Skeletal muscle satellite cell (primary cell): ENCODE measurements around a stretch of chr7.

DNA sequence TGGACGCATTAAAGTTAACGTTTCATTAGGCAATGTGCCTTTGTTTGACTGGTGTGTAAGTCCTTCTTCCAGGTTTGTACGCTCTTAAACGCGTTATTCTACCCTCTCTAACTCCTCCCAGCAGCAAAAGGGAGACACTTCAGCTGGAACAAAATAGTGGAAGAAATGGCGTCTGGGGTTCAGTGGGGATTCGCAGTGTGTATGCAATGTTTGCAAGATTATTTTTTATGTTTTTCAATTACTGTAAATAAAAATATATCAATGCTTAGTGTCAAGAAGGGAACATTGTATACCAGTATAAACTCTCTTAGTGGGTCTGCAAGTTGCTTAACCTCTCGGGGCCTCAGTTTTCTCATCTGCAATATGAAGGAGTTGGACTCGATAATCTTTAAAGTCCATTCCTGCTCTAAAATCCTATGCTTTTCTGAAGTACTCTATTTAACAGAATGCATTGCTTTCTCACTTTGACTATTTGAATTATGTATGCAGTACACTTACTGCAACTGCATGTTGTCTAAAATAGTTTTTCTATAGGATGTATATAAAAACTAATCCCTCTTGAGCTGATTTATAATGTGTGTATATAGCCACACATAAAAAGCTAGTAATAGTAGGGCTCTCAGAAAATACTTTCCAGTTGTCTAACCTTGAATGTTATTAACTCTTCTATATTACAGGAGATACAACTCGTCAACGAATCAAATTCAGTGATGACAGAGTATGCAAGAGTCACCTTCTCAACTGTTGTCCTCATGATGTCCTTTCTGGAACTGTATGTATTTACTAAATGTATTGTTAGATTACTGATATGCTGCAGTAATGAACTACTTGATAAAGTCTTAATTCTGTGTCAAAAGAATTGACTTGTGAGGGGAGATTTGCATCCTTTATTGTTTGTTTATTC is 15.9 kb downstream of the LUC7L2 start:
- CAGE, long polyA plus RNA, result no peak

- CAGE, long polyA plus RNA, result no peak
These were observed 24.4 kb downstream of the LUC7L2 start for GRCh38 chr7:139384124-139384498.

- CAGE, long polyA plus RNA, result no peak
These were observed 924 bp downstream of the KLRG2 start for GRCh38 chr7:139482689-139482809.

GRCh38 chr7:139564906-139565385 is 41.5 kb downstream of the CLEC2L start:
- CAGE, long polyA plus RNA, result no peak

GRCh38 chr7:139566282-139566949 is 42.9 kb downstream of the CLEC2L start:
- CAGE, long polyA plus RNA, result no peak

DNA sequence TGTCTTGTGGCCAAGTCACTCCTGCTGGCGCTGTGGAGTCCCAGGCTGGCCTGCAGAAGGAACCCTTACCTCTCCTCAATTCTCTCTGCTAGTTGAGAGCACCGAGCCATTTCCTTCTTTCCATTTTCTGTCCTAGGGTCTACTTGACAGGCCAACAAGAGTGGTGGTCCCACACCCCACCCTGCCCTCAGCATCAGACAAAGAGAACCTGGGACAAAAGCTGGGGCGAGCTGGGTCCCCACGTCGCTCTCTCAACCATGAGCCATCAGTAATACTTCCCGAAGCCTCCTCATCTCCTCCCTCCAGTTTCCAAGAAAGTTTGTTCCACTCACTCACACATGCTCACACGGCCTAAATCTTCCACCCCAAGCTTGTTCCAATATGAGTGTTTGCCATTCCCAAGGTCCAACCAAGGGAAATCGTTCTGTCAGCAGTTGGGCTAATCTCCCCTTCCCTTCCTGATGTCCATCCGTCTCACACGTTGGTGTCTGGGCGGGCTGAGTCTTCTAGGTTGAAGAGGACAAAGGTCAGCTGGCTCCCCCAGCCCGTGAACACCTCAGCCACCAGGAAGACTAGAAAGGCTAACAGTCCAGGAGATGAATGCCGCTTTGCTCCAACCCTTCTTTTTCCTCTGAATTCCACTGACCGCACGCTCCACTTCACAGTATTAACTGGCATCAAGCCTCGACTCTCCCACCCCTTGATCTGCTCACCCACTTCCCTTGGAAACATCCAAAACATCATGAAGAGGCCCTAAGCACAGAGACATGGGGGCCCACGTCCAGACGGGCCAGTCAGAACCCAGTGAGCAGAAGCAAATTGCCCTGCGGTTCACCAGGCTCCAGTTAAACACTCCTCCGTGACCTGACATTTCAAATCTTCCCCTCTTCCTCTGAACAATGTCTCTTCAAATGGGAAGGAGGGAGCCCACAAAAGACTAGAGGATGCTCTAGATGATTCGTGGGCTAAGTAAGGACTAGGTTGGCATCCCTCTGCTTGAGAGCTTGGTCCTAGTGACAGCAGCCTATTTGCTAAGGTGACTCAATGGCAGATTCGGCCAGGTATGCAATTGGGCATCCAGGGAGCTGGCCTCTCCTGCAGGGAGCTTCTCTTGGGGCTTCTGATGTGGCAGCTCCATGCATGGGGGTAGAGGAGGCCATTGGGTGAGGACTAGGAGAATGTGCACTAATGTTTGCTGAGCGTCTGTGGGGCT is 44.6 kb downstream of the CLEC2L start:
- CAGE, long polyA plus RNA, result no peak

DNA sequence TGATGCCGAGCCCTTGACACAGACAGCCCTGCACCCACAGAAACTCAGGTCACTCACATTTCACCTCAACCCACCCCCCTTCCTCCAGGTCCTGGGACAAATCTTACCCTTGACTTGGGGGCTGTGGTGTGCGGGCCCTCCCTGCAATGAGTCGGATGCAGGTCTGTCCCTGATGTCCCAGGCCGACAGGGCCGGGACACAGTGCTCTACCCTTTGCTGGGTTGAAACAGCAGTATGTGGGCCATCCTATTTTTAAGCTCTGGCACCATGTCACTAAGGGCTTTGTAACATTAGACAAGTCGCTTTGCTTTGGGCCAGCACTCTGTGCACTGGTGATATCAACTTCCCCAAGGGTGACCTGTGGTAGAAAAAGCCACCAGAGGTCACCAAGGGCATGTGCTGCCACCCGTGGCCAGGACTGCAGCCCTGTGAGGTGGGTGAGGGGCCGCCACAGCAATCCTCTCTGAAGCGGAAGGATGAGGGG is 51.2 kb downstream of the CLEC2L start:
- CAGE, long polyA plus RNA, result no peak

DNA sequence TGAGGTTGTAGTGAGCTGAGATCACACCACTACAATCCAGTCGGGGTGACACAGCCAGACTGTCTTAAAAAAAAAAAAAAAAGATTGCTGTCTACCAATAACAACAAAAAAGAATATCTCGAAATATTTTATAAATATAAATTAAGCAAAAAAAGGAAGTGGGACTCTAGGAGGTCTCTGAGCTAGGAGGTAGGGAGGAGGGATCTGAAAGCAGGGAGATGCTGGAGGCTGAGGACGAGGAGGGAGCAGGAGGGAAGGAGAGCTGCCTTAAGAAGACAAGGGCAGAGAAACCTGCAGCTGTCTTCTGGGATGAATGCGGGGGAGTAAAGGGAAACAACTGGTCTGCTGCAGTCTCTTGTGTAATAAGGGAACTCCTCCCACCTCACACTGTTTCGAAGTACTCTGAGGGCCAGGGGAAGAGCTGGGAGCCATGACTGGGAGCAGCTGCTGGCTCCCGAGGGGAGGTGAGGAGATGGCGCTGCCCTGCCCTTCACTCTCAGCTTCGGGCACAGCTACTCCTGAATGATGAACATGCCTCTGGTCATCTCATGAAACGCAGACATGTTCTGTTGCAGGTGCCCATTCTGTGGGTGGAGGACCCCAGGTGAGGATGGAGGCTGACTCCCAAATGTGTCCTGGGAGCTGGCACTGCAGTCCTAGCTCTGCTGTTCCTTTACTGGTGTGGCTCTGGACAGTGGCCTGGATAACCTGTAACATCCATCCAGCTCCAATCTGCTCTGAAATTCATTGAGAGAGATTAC is 65.1 kb downstream of the CLEC2L start:
- CAGE, long polyA plus RNA, result no peak

- CAGE, long polyA plus RNA, result no peak
These were observed 86.6 kb downstream of the HIPK2 start for GRCh38 chr7:139691224-139691592.

GRCh38 chr7:139693955-139694864 is 83.6 kb downstream of the HIPK2 start:
- CAGE, long polyA plus RNA, result no peak

DNA sequence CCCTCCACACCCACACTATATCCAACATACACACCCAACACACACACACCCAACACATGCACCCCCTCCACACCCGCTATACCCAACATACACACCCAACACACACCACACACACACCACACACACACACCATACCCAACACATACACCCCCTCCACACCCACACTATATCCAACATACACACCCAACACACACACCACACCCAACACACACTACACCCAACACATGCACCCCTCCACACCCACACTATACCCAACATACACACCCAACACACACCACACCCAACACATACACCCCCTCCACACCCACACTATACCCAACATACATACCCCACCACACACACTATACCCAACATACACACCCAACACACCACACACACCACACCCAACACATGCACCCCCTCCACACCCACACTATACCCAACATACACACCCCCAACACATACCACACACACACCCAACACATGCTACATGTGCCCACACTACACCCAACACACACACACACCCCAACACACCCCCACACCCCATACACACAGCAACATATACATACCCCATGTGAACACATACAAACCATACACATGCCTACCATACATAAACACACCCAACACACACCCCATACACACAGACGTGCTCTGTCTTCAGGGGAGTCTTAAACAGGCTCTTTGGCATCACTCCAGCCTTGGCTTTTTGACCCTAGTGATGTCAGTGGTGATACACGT is 73.6 kb downstream of the HIPK2 start:
- CAGE, long polyA plus RNA, result no peak

GRCh38 chr7:139737483-139737699 is 40.4 kb downstream of the HIPK2 start:
- CAGE, long polyA plus RNA, result no peak

DNA sequence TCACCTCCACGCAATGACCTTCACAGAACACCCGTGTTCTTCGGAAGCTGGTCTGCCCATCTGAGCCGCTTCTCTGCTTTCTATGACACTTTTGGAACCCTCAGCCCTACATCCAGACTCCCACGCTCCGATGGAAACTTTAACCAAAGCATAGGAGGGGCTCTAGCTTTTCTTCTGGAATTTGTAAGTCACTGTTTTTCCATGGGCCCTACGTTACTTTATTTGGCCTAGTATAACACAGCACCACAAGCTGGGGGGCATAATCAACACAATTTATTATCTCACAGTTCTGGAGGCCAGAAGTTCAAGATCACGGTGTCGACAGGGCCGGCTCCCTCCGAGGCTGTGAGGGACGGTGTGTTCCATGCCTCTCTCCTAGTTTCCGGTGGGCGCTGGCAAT is 29.7 kb downstream of the HIPK2 start:
- CAGE, long polyA plus RNA, result no peak

- CAGE, long polyA plus RNA, result no peak
These were observed 1.4 kb downstream of the HIPK2 start for GRCh38 chr7:139776417-139776733.

- CAGE, long polyA plus RNA, result no peak
These were observed 29.2 kb downstream of the PARP12 start for GRCh38 chr7:140033279-140034270.

DNA sequence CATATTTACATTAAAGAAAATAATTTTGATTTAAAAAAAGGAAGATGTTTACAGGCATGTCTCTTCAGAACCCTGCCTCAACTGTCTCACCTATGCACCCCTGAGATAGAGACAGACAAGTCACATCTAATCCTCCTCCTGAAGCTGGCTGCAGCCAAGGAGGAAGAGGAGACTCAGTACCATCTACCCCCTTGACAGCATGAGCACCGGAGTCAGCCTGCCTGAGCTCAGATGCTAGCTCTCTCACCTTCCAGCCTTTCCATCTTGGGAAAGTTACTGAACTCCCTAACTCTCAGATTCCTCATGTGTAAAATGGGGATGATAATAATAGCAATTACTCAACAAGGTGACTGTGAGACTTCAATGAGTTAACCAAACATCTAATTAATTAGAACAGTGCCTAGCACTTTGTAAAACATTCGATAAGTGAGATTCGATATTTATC is 6.5 kb downstream of the KDM7A start:
- CAGE, long polyA plus RNA, result no peak

GRCh38 chr7:140358290-140359059 is 39.9 kb downstream of the SLC37A3 start:
- CAGE, long polyA plus RNA, result no peak

DNA sequence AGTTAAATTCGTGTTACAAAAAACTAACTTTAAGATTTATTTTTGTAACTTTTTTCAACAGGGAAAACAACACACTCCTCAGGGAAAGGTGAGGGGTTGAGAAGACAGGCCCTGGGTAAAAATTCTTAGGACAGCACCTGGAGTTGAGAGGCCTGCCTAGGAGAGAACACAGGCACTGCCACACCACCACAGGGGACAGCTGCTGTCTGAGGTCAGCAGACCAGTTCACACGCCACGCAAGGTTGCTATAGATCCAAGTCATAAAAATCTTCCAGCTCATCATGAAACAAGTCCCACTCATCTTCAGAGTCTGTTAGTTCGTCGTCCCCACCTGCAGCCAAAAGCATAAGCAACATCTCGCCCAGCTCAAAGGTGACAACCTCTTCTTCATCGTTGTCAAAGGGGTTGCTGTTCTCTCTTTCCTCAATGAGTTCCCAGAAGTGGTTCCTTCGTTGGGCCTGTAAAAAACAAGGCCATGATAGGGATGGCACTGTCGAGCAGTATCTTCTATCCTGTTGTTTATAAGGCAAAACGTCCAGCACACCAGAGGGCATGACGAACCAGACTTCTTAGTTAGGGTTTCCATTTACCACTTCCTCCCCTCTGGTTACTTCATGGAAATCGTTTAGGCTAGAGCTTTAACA is 24.9 kb downstream of the MKRN1 start:
- CAGE, long polyA plus RNA, result no peak

- CAGE, long polyA plus RNA, result no peak
These were observed 9.1 kb downstream of the DENND2A start for GRCh38 chr7:140631384-140631999.

DNA sequence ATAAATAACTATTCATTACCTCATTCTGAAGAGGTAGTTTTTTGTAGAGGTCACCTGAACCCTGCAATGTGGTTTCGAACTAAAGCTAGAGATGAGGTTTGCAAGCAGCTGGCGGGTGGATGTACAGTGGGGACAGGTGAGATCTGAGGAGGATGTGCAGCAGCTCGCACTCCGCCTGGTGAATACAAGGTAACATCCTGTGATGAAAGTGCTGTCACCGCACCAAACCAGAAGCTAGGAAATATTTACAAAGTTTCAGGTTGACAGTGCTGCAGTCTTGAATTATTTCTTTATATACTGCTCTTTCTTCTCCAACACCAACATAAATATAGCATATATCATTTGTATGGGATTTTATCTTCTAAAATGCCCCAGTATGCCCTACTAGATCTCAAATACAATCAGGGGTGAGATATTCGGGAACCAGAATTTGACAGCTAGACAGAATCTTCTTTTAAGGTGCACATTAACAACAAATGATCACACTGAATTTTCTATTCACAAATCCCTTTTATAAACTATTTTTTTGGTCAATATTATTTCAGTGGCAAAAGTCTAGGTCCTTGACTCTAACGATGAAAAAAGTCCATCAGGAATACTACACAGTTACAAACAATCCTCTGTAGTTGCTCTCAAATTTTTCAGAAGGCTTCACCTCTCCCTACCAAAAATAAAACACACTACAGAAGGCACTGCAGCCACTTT is 26.7 kb downstream of the NDUFB2 start:
- CAGE, long polyA plus RNA, result no peak